GM12878 (cell line): ENCODE measurements around a stretch of chr12.

DNA sequence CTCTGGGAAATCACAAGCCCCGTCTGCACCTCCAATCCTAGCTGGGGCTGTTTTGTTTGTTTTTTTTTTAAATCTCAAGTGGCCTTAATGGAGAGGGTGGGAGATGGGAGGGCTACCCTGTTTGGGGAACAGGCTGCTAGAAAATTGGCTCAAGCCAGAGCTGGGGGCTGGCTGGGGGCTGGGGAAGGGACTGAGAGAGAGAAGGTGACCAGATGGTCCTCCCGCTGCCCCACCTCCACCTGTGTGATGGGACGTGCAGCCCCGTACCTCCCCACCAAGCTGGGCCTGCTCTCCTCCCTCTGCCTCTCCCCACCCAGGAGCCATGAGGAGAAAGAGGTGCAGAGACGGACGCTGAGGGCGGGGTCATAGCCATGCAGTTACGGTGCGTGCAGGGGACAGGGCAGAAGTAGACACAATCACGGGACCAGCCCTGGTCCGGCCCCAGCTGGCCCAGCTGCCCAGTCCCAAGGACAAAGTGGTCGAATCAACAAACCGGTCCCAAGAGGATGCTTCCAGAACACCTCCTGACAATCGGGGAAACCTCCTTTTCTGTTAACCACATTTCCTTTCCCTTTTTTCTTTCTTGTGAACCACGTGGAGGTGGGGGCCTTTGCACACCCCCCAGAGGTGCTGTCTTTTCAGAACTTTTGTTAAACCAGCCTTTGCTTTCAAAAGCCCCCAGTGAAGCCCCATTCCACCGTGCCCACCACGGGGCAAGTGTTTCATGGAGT is 33.2 kb downstream of the RFLNA start:
- RAMPAGE, long total RNA = no peak
- RRBS, 2 experiments = 91 to 98% methylated on average over 3 of the region's 17 CpGs
CAGE:
- cytosol, long polyA minus RNA = no peak
- cytosol, long polyA plus RNA = no peak
- long polyA plus RNA = no peak
- nucleolus, long total RNA = no peak
- nucleus, long polyA plus RNA = no peak
- nucleus, long total RNA = no peak

DNA sequence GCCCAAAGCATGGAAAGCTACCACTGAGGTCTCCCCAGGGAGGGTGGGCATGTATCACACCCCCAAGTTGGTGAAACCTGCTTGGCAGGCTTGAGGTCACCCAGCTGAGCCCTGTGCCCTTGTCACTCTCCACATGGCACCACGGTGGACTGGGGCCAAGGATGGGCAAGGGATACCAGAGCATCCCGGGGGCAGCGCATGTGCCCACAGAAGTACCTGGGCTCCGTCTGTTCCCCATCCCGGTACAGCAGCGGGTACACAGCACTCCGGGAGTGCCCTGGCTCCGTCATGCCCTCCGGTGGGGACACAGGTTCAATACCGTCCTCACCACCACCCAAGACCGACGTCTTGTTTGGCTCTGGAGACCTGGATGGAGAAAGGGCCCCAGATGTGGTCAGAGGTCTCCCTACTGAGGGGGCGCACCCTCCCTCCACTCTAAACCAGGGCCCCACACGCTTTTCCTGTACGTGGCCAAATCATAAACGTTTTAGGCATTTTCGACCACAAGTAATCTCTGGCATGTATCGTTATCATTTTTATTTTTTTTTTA is 38.1 kb downstream of the RFLNA start:
- RAMPAGE, long total RNA = no peak
- RRBS, 2 experiments = 98% methylated on average over 4 of the region's 18 CpGs
CAGE:
- cytosol, long polyA minus RNA = no peak
- cytosol, long polyA plus RNA = no peak
- long polyA plus RNA = no peak
- nucleolus, long total RNA = no peak
- nucleus, long polyA plus RNA = no peak
- nucleus, long total RNA = no peak

- RAMPAGE, long total RNA = no peak
- RRBS, 2 experiments = no CpG with 5 or more reads among the region's 25 CpGs
CAGE:
- cytosol, long polyA minus RNA = no peak
- cytosol, long polyA plus RNA = no peak
- long polyA plus RNA = no peak
- nucleolus, long total RNA = no peak
- nucleus, long polyA plus RNA = no peak
- nucleus, long total RNA = no peak
Observed at GRCh38 chr12:124334740-124335495, 40.0 kb downstream of the RFLNA start.

DNA sequence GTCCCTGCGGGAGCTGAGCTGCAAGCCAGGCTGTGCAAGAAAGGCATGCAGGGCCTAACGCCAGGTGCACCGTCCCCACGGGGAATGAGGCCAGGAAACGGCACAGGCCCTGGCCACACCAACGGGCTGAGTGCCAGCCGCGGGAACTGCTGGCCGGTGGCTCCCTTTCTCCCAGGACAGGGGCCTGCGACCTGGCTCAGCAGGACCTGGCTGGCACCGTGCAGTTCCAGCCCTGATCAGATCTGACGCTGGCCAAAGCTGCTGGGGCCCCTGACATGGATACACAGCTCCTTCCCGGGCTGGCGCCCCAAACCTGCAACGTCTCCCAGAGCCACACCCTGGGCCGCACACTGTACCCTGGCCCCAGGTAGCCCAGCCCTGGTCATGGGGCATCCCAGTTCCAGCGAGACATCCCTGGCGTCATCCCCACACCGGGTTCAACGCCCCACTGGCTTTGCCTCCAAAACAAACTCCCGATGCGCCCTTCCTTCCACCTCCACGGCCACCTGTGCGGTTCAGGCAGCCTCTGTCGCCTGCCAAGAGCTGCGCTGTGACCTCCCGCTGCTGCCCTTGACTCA is 65.1 kb downstream of the RFLNA start:
- RAMPAGE, long total RNA = no peak
- RRBS, 2 experiments = no CpG with 5 or more reads among the region's 27 CpGs
CAGE:
- cytosol, long polyA minus RNA = no peak
- cytosol, long polyA plus RNA = no peak
- long polyA plus RNA = no peak
- nucleolus, long total RNA = no peak
- nucleus, long polyA plus RNA = no peak
- nucleus, long total RNA = no peak

DNA sequence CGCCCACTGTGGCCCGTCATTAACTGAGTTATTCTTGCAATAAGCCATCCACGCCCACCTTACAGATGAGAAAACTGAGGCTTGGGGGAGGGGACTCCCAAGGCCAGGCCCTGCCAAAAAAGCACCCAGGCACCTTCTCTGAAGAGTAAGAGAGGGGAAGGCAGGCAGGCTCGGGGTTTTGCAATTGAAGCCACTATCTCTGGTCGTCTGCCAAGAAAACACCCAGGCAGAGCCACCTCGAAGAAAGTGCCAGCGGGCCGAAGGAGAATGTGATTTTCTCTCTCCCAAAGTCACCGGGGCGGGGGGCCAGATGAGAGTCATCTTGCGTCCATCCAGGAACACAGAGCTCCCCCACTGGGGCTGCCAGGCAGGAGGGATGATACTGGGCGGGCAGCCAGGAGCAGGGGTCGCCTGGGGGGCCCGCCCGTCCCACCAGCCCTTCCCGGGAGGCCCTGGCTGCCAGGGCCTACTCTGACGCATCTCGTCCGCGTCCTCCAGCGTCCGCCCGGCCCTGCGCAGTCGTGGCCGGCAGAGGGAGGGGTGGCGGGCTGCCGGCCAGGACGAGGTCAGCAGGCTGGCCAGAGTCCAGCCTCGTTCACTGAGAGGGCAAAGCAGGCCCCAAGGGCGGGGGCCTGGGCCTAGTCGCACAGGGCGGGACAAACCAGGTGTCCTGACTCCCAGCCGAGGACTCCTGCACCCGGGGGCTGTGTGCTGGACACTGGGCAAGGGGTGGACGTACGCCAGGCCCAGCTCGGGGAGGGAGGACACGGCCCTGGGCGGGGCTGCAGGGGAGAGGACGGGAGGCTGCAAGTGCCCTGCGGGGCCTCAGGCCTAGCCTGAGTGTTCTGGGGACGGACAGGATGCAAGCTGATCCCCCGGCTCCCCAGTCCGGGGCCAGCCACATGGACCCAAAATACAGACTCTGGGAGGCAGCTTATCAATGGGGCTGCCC is 74.4 kb downstream of the RFLNA start:
- RAMPAGE, long total RNA = no peak
- RRBS, 2 experiments = 99% methylated on average over 9 of the region's 45 CpGs
CAGE:
- cytosol, long polyA minus RNA = no peak
- cytosol, long polyA plus RNA = no peak
- long polyA plus RNA = no peak
- nucleolus, long total RNA = no peak
- nucleus, long polyA plus RNA = no peak
- nucleus, long total RNA = no peak

GRCh38 chr12:124370006-124370426 is 75.1 kb downstream of the RFLNA start:
- RAMPAGE, long total RNA = no peak
- RRBS, 2 experiments = 97% methylated on average over 2 of the region's 14 CpGs
CAGE:
- cytosol, long polyA minus RNA = no peak
- cytosol, long polyA plus RNA = no peak
- long polyA plus RNA = no peak
- nucleolus, long total RNA = no peak
- nucleus, long polyA plus RNA = no peak
- nucleus, long total RNA = no peak

DNA sequence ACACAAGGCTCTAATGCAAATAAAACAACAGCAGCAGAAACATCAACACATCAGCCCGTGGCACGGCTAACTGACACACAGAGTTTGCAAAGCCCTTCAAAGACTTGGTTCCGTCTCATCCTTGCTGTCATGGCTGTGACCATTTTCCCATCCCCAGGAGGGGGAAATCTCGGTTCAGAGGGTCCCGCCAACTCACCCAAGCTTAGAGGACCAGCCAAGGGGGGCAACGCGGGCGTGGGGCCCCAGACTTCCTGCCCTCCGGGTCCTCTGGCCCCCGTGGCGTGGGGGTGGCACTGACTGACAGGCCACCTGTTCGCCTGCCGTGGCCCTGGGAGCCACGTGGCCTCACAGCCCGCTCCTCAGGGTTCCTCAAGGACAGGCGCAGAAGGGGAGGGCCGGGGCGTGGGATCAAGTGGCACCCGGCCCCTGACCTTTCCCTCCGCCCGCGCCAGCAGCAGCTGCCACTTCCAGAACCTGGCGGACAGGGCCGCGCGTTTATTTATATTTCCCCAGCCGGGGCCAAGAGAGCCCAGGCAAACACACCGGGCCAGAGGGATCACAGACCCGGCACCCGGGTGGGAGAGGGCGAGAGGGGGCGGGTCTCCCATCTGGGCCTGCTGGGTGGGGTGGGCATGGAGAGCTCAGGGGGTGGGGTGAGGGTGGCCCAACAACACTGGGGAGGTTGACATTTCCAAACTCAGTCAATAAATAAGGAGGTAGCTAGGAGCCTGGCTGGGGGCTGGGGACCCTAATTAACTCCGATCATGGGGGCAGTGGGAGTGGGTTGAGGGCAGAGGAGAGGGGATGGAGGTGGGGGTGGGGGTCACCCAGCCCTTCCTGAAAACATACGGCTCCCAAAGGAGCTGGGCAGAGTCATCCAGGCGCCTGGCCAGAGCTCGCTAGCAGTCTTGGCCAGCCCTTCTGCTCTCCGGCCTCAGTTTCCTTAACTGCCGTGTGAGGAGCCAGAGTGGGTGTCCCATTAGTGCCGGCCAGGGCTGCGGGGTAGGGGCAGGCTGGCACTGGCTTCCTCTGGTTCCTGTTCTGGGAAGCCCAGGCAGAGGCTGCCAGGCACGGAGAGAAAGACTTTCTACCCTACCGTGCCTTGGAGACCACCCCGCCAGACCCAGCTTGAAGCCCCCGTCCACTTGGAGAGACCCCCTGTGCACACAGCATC is 92.8 kb downstream of the RFLNA start:
- RAMPAGE, long total RNA = no peak
- RRBS, 2 experiments = 100% methylated on average over 9 of the region's 44 CpGs; no CpG with 5 or more reads in 1 of the 2 experiments
CAGE:
- cytosol, long polyA minus RNA = no peak
- cytosol, long polyA plus RNA = no peak
- long polyA plus RNA = no peak
- nucleolus, long total RNA = no peak
- nucleus, long polyA plus RNA = no peak
- nucleus, long total RNA = no peak

DNA sequence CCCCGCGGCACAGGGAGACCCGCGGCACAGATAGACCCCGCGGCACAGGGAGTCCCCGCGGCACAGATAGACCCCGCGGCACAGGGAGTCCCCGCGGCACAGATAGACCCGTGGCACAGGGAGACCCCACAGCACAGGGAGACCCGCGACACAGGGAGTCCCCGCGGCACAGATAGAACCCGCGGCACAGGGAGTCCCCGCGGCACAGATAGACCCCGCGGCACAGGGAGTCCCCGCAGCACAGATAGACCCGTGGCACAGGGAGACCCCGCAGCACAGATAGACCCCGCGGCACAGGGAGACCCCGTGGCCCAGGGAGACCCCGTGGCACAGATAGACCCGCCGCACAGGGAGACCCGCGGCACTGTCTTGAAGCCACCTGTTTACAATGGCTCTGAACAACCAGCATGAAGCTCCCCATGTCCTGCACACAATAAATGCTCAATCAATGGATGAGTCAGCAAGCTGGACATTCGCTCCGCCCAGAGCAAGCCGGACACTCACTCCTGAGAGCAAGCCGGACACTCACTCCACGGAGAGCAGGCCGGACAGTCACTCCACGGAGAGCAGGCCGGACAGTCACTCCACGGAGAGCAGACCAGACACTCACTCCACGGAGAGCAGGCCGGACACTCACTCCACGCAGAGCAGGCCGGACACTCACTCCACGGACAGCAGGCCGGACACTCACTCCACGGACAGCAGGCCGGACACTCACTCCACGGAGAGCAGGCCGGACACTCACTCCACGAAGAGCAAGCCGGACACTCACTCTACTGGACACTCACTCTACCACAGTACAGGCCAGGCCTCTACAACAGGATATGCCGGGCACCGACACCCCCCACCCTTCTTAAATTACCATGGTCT is 121.9 kb downstream of the RFLNA start:
- RAMPAGE, long total RNA = no peak
- RRBS, 2 experiments = 90 to 93% methylated on average over 4 to 5 of the region's 57 CpGs
CAGE:
- cytosol, long polyA minus RNA = no peak
- cytosol, long polyA plus RNA = no peak
- long polyA plus RNA = no peak
- nucleolus, long total RNA = no peak
- nucleus, long polyA plus RNA = no peak
- nucleus, long total RNA = no peak

- RAMPAGE, long total RNA = no peak
- RRBS, 2 experiments = 100% methylated on average over 3 of the region's 29 CpGs; no CpG with 5 or more reads in 1 of the 2 experiments
CAGE:
- cytosol, long polyA minus RNA = no peak
- cytosol, long polyA plus RNA = no peak
- long polyA plus RNA = no peak
- nucleolus, long total RNA = no peak
- nucleus, long polyA plus RNA = no peak
- nucleus, long total RNA = no peak
Observed at GRCh38 chr12:124420972-124421969, 126.4 kb downstream of the RFLNA start.

- RAMPAGE, long total RNA = no peak
- RRBS, 2 experiments = 98 to over 99% methylated on average over 6 of the region's 21 CpGs
CAGE:
- cytosol, long polyA minus RNA = no peak
- cytosol, long polyA plus RNA = no peak
- long polyA plus RNA = no peak
- nucleolus, long total RNA = no peak
- nucleus, long polyA plus RNA = no peak
- nucleus, long total RNA = no peak
Observed at GRCh38 chr12:124423190-124423735, 128.4 kb downstream of the RFLNA start.

DNA sequence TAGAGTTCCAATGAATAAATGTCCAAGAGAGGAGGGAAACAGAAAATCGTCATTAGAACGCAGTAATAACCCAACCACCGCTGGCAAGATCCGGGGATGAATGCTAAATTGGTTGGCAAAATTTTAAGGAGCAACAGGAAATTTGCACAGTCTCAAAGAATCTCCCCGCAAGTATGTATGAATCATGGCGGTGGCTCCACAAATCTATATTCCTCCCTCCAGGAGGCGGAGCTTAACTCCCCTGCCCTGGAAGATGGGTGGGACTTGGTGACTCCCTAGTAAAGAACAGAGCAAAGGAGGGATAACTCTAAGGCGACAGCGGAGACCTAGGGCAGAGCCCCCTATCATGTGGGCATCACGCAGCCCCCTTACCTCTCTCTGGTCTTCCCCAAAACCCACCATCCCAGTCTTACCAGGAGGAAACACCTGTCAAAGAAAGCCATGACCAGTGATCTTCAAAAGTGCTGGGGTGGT is 125.9 kb downstream of the NCOR2 start:
- RAMPAGE, long total RNA = no peak
- RRBS, 2 experiments = no CpG with 5 or more reads among the region's 10 CpGs
CAGE:
- cytosol, long polyA minus RNA = no peak
- cytosol, long polyA plus RNA = no peak
- long polyA plus RNA = no peak
- nucleolus, long total RNA = no peak
- nucleus, long polyA plus RNA = no peak
- nucleus, long total RNA = no peak

- RAMPAGE, long total RNA = start-site peak on the minus strand at chr12:124466275-124466414, 7 and 34 reads in 2 replicates
- RRBS, 2 experiments = 2 to 3% methylated on average over 6 of the region's 36 CpGs
CAGE:
- cytosol, long polyA minus RNA = no peak
- cytosol, long polyA plus RNA = no peak
- long polyA plus RNA = no peak
- nucleolus, long total RNA = no peak
- nucleus, long polyA plus RNA = no peak
- nucleus, long total RNA = no peak
Observed at GRCh38 chr12:124465926-124466841, 101.2 kb downstream of the NCOR2 start.

GRCh38 chr12:124467917-124468747 is 99.3 kb downstream of the NCOR2 start:
- RAMPAGE, long total RNA = no peak
- RRBS, 2 experiments = no CpG with 5 or more reads among the region's 2 CpGs
CAGE:
- cytosol, long polyA minus RNA = no peak
- cytosol, long polyA plus RNA = no peak
- long polyA plus RNA = no peak
- nucleolus, long total RNA = start-site peak on the minus strand at chr12:124468147-124468265, 42 reads; start-site peak on the minus strand at chr12:124468401-124468424, 8 reads
- nucleus, long polyA plus RNA = no peak
- nucleus, long total RNA = no peak

- RAMPAGE, long total RNA = no peak
- RRBS, 2 experiments = no CpG with 5 or more reads among the region's 8 CpGs
CAGE:
- cytosol, long polyA minus RNA = no peak
- cytosol, long polyA plus RNA = no peak
- long polyA plus RNA = no peak
- nucleolus, long total RNA = no peak
- nucleus, long polyA plus RNA = no peak
- nucleus, long total RNA = no peak
Observed at GRCh38 chr12:124483588-124483787, 83.9 kb downstream of the NCOR2 start.

DNA sequence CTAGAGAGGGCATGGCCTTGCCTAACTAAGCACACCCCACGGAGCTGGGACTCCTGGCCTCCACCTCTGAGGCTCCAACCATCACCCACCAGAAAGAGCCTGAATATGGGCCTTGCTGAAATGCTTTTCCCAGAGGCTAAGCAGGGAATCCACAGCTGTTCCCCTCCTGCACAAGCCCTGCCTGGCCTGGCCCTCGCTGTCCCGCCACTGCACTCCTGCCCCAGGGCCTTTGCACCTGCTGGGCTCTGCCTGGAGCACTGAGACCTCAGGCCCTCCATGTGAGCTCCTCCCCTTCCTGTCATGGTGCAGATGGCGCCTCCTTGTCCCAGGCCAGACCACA is 83.0 kb downstream of the NCOR2 start:
- RAMPAGE, long total RNA = no peak
- RRBS, 2 experiments = no CpG with 5 or more reads among the region's 4 CpGs
CAGE:
- cytosol, long polyA minus RNA = no peak
- cytosol, long polyA plus RNA = no peak
- long polyA plus RNA = no peak
- nucleolus, long total RNA = no peak
- nucleus, long polyA plus RNA = no peak
- nucleus, long total RNA = no peak

GRCh38 chr12:124486304-124486939 is 81.0 kb downstream of the NCOR2 start:
- RAMPAGE, long total RNA = no peak
- RRBS, 2 experiments = 96 to 99% methylated on average over 4 of the region's 27 CpGs
CAGE:
- cytosol, long polyA minus RNA = no peak
- cytosol, long polyA plus RNA = no peak
- long polyA plus RNA = no peak
- nucleolus, long total RNA = no peak
- nucleus, long polyA plus RNA = no peak
- nucleus, long total RNA = no peak

GRCh38 chr12:124538272-124538851 is 29.1 kb downstream of the NCOR2 start:
- RAMPAGE, long total RNA = no peak
- RRBS, 2 experiments = no CpG with 5 or more reads among the region's 15 CpGs
CAGE:
- cytosol, long polyA minus RNA = no peak
- cytosol, long polyA plus RNA = no peak
- long polyA plus RNA = no peak
- nucleolus, long total RNA = no peak
- nucleus, long polyA plus RNA = no peak
- nucleus, long total RNA = no peak

- RAMPAGE, long total RNA = no peak
- RRBS, 2 experiments = 16 to 45% methylated on average over 3 of the region's 33 CpGs
CAGE:
- cytosol, long polyA minus RNA = no peak
- cytosol, long polyA plus RNA = no peak
- long polyA plus RNA = no peak
- nucleolus, long total RNA = no peak
- nucleus, long polyA plus RNA = no peak
- nucleus, long total RNA = no peak
Observed at GRCh38 chr12:124543811-124544911, 23.3 kb downstream of the NCOR2 start.

GRCh38 chr12:124566848-124566946 is 715 bp downstream of the NCOR2 start:
- RAMPAGE, long total RNA = no peak
- RRBS, 2 experiments = no CpG with 5 or more reads among the region's 7 CpGs
CAGE:
- cytosol, long polyA minus RNA = no peak
- cytosol, long polyA plus RNA = no peak
- long polyA plus RNA = no peak
- nucleolus, long total RNA = no peak
- nucleus, long polyA plus RNA = no peak
- nucleus, long total RNA = no peak

GRCh38 chr12:124568033-124568249 is 529 bp upstream of the NCOR2 start:
- RAMPAGE, long total RNA = no peak
- RRBS, 2 experiments = 2% methylated on average over 5 of the region's 11 CpGs; no CpG with 5 or more reads in 1 of the 2 experiments
CAGE:
- cytosol, long polyA minus RNA = no peak
- cytosol, long polyA plus RNA = no peak
- long polyA plus RNA = no peak
- nucleolus, long total RNA = no peak
- nucleus, long polyA plus RNA = no peak
- nucleus, long total RNA = no peak